SUDHL5 (cell line): ENCODE measurements around a stretch of chr10.

DNA sequence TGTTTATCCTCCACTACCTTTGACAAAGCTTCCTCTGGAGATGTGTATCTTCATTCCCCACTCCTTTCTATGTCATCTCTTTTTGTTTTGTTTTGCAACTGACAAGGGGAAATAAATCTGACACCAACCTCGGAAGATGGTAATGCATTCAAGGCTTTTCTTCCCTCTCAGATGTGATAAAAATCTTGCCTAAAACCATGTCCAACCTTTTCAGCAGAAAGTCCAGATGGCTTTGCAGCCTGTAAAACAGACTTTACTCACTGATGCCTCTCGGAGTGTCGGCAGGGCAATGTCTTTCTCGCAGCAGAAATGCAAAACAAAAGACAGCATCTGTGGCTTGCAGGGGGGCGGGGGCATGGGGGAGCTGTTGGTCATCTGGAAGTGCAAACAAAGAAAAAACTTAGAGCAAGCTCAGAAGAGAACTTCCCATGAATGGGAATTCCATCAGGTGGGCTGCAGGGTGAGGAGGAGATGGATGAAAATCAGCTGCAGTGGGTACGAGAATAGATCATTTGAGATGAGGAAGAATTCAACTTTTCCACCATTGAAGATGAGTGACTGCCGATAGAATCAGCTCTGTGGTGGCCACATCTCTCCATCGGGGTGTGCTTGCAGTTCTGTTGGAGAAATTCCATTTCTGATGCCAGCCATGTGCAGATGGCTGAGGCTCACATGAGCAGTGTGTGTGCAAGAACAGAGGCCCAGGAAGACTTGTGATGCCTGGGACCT lies 237.6 kb downstream of the WDR37 start:
- PRO-cap: no peak

DNA sequence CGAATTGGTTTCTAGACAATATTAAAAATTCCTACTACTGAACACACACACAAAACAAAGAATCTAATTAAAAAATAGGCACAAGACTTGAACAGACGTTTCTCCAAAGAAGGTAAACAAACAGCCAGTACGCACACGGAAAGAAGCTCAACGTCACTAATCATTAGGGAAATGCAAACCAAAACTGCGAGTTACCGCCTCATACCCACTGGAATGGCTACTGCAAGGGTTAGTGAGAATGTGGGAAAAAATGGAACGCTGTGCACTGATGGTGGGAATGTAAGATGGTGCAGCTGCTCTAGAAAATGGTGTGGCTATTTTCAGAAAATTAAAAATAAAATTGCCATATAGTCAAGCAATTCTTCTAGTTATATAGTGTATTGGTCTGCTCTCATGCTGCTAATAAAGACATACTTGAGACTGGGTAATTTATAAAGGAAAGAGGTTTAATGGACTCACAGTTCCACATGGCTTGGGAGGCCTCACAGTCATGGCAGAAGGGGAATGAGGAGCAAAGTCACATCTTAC lies 283.7 kb downstream of the ADARB2 start:
- PRO-cap: no peak

GRCh38 chr10:2625767-2626141 lies 441.6 kb upstream of the PFKP start:
- PRO-cap: no peak

- PRO-cap: no peak
Observed at GRCh38 chr10:3065438-3066052, 1.8 kb upstream of the PFKP start.

GRCh38 chr10:3106912-3108201 lies 40.0 kb downstream of the PFKP start:
- PRO-cap: no peak

DNA sequence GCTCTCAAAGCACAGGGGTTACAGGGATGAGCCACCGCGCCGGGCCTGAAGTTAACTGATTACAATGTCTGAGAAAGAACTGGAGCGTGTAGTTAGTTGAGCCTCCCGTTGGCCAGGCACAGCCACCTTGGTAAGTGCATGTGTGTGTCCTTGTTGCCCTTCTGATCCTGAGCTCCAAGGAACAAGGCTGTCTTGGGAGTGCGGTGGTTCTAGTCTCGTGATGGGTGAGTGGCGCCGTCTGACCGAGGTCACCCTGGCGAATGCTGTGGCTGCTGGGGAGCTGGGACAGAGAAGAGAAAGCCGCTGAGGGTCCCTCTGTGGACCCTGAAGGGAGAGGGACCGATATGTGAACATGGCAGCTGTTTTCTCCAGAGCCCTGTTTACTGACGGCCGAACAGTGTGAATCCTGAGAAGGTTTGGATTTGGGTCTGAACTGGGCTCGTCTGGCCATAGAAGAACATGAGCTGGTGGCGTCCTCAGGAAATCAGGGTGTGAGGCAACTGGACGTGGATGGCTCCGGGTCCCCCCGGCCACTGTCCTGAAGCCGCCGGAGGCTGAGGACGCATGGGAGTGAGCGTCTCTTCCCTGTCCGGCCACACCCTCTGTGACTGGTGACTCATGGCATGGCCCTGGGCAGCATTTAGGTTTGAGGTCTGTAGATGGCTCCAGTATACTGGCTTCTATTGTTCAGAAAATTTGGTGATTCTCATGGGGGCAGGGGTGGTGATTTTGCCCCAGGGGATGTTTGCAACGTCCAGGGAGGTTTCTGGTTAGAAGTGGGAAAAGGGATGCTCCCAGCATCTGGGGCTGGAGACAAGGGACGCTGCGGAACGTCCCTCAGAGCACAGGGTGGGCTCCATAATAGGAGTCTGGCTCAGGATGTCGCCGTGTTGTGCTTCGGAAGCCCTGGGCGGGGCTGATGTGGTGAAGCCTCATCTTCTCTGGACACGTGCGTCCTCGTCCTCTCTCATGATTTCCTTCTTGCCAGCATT lies 50.2 kb downstream of the PITRM1 start:
- PRO-cap: no peak

GRCh38 chr10:3123432-3123957 lies 49.1 kb downstream of the PITRM1 start:
- PRO-cap: no peak

GRCh38 chr10:3129710-3130082 lies 42.9 kb downstream of the PITRM1 start:
- PRO-cap: no peak

DNA sequence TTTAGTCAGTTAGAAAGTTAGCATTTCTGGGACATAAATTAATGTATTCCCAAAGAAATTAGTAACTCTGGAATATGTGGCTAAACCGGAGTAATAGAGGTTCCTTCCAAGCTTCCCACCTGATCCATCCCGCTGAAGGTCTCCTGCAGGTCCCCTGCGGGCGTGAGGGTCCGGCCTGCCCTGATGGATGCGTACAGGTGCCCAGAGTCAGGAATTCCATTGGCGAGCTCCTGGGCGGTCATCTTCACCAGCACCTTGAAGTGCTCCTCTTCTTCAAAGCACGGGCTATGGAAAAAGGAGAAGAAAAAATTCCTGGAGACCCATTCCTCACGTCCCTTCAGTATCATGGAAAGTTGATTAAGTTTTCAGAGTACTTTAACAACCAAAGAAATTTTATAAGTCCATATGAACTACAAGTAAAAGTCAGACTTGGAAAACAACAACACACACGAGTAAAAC lies 25.1 kb downstream of the PITRM1 start:
- PRO-cap: no peak

- PRO-cap: no peak
Observed at GRCh38 chr10:3468929-3469890, 296.6 kb upstream of the PITRM1 start.

DNA sequence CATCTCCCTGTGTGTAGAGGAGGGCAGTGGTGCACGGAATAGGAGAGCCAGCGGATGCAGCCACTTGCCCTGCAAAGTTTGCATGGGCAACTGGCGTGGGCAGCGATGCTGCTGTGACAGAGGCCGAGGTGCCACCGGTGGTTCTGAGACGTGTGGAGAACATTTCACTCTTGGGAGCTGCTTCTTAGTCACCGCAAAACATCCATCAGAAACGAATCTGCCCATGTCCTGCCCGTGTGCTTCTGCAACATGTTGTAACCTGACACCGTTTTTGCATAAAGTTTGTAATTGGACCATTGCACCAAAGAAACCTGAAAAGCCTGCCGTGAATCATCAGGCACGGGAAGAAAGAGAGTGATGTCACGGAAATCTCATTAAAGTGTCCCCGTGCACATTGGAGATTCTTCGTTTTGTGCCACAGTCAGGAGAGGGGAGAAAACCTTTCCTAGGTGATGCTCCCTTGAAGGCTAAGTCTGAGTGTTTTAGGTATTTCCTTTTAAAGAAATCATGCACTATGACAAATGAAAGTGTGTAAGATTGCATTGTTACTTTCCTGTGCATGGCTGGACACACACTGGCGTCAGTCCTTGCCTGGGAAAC lies 302.7 kb downstream of the KLF6 start:
- PRO-cap: no peak

GRCh38 chr10:3556594-3557143 lies 228.3 kb downstream of the KLF6 start:
- PRO-cap: no peak

GRCh38 chr10:3667998-3669115 lies 116.7 kb downstream of the KLF6 start:
- PRO-cap: no peak

- PRO-cap: no peak
Observed at GRCh38 chr10:3728470-3728957, 56.5 kb downstream of the KLF6 start.

- PRO-cap: no peak
Observed at GRCh38 chr10:3780617-3781014, 4.4 kb downstream of the KLF6 start.

DNA sequence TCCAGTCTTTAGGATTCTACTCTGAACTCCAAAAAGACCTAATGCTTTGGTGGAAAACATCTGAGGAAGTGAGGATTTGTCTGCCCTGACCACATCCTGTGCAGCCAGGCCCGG lies 3.7 kb downstream of the KLF6 start:
- PRO-cap: no peak

DNA sequence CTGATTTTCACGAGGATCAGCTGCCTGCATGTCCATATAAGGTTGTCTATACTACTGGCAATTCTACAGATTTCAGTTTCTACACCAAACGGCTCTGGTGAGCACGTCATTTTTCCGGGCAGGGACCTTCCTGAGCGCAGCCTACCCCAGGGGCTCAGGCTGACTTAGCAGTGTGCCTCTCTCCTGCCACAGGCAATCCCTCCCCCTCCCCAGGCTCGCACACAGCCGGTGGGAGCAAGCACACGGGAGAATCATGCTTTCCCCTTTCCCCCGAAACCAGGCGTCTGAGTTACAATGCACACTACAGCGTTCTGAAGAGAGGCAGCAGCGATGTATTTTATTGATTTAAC lies 1.7 kb downstream of the KLF6 start:
- PRO-cap: unidirectional peak, plus-strand start at position 109 of the sequence

- PRO-cap: no peak
Observed at GRCh38 chr10:3786281-3787155, 1.5 kb upstream of the KLF6 start.

DNA sequence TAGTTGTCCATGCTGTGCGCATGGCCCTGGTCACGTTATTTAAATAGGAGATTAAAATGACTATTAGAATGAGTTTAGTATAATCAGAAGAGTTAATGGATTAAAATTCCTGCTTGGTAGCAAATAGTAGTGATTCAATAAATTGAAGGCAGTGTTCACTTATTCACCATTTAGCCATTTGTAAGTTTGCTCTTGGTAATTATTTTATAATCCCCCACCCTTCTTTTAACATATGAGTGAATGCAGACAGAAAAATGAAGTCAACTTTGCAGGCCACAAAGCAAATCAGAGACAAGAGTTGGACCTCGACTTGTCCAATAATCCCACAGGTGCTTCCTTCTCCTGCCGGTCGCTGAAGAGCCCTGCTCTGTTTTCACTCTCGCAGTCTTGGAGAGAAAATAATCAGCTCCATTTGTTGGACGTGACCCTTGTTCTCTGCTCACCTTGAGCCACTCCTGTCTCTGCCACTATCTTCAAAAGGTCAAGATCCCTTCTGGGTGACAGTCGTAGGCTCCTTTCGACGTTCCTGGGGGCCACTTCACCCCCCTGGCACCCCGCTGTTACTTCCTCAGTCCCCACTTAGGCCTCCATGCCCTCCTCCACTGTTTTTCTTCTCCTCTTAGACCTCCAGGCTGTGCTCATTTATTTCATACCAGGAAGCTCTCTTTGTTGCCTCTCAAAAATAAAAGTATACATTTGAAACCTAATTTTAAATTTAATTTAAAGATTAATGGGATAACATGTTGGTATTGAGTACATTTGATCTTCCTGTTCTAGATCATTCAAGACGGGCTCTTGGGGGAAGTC lies 2.8 kb upstream of the KLF6 start:
- PRO-cap: no peak

- PRO-cap: no peak
Observed at GRCh38 chr10:3794693-3795056, 9.7 kb upstream of the KLF6 start.